ENCODE measurements around the genes BLVRA and POLD2.

DNA sequence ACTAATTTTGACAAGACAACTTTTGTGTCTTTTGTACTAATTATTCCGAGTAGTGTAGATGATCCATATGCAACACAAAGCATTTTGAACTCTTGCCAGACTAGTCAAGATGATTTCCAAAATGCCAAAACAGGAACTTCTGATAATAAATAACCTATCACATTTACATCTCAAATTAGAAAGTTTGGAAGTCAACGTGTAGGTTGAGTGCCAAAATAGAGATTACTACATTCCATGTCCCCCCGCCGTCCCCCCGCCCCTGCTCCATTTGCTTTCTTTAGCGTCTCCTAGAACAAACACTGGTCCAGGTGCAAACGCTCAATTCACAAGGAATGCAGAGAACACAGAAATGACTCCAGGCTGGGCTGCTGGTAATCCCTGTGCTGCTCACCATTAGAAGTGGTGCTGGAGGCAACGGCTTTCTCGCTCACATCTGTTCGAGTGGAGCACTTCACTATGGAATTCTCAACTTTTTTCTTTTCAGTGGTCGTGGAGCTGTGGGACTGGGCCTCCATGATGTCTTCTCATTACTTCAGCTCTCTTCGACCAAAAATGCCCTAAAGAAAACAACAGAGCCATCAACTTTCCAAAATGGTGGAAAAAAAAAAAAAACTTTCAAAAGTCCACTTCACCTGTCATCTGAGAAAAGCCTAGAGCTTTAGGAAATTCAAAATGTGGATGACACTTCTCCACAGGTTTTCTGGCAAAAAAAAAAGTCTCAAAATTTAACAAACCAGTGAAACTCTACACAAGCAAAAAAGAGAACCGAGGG lies 14.1 kb downstream of the GLI3 start:
- PRO-cap = no peak

GRCh38 chr7:42913409-42914025 lies 1.6 kb upstream of the C7orf25 start:
- PRO-cap = no peak

GRCh38 chr7:43639520-43640694 lies 57.0 kb downstream of the STK17A start:
- PRO-cap = no peak

DNA sequence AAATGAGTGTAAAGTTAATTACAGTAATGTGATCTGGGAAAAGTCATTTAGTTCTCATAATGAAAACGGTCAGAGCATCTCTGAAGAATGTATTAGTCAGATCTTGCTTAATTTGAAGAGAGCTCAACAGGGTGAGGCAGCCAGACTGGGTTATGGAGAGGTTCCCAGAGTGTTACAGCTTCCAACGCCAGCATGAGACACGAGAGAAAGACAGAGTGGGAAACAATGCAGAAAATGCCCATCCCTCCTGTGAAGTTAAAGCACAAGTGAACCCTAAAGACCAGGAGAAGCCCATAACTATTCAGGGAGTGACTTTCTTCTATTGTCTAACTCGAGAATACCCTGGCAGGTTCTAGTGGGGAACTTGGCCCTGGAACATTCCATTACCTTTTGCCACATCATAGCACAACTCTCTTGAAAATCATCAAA lies 65.3 kb downstream of the STK17A start:
- PRO-cap = unidirectional peak, plus-strand start at position 110 of the sequence

GRCh38 chr7:43648642-43649161 lies 65.8 kb downstream of the STK17A start:
- PRO-cap = no peak

GRCh38 chr7:43650361-43651000 lies 67.6 kb downstream of the STK17A start:
- PRO-cap = no peak

GRCh38 chr7:43663095-43663664 lies 66.1 kb downstream of the COA1 start:
- PRO-cap = no peak

DNA sequence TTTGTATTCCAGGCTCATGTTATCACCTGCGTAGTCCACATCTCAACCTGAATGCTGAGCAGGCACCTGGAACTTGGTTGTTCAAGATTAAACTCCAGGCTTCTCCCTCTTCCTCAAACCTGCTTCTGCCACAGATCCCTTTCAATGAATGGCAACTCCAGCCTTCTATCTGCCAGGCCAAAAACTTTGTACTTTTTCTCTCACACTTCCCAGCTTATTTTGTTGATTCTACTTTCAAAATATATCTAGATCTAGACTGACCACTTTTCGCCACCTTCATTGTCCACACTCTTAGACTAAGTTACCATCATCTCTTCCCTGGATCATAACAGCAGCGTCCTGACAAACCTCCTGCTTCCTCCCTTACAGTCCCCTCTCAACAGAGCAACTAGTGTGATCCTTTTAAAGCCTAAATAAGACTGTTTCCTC lies 34.5 kb downstream of the COA1 start:
- PRO-cap = no peak

- PRO-cap = bidirectional peak, plus-strand start at chr7:43758459, minus-strand start at chr7:43758440; bidirectional peak, plus-strand start at chr7:43758687, minus-strand start at chr7:43758569
These were observed at the start of gene BLVRA for GRCh38 chr7:43757927-43758968. TSS of gene BLVRA (plus strand) at chr7:43758680.

- PRO-cap = no peak
These were observed 20.1 kb downstream of the BLVRA start for GRCh38 chr7:43778448-43779019.

DNA sequence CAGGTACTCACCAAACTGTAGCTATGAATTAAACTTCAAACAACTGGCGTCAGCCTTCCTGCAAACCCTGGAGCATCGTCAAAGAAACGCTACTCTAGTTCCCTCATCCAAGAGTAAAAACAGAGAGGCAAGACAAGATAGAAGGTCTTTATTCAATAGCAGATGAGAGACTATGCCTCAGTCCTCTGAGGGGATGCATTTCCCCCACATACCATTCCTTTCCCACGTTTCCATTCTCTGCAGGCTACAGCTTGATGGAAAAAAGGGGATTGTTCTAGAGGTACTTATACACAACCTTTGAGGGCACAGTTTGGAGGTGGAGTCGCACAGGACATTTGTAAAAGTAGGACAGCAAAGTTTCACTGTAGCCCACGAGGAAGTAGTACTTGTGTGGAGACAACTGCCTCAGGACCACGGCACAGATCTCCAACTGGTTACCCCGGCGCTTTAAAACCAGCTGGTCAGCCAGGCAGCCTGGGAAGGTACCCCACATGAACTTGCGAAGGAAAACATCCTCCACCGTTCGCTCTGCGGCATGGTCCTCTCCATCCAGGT lies 2.8 kb downstream of the MRPS24 start:
- PRO-cap = no peak

GRCh38 chr7:43869829-43870192 lies 494 bp upstream of the MRPS24 start:
- PRO-cap = no peak

- PRO-cap = no peak
These were observed 2.3 kb upstream of the PGAM2 start for GRCh38 chr7:44067402-44068339.

DNA sequence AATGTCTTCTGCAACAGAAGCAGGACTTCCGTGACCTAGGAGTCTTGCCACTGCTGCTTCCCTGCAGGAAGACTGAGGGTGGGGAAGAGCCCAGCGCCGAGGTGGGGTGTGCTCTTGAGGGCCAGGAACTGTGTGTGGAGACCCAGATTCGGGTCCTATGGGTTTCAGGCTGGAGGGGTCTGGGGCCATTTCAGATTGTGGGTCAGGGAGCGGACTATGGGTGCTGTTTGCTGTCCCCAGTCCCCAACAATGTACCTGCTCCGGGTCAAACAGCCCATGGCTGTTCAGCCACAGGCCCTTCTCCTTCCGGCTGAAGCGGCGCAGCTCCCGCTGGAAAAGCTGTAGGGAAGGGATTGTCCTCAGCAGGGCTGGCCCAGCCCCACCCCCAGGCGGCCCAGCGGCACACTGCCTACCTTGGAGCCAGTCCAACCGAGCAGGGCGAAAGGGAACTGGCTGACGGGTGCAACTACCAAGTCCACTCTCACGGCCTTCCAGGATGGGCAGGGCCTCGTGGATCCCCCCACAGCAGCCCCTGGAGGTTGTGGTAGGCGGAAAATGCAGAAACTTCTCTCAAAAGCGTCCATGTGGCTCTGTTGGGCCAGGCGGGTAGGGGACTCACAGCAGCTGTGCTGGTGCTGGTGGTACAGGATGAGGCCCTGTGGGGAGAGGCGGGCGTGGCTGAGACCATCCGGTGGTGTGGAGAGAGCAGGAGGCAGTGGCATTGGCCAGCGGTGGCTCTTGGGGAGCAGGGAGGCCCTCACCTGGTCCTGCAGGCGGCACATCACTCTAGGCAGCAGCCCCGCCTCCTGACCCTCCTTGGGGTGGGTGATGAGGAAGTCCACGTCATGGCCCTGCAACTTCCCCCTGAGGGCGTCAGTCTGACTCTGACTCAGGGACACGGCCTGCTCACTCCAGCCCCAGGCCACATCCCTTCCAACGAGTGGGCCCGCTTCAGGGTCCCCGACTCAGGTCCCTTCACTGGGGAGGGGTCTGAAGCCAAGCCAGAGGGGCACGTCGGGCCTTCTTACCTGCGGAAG lies 8.3 kb upstream of the PGAM2 start:
- PRO-cap = bidirectional peak, plus-strand start at position 876 of the sequence, minus-strand start at position 788 of the sequence

DNA sequence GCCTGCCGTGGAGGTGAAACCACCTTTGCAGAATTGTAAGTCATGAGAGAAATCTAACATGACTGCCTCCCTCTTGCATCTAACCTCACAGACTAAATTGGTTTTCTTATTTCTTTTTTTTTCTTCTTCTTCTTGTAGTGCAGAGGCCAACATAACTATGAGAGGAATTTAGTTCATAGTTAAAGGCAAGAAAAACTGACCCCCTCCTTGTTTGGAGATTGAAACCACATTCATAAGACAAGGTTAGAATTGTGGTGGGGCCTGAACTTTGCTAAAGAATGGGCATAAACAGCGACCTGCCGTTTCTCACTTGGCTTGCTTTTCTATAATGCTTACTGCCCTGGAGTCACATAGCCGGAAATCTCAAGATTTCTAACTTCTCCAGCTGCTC lies 2.3 kb upstream of the POLM start:
- PRO-cap = no peak

DNA sequence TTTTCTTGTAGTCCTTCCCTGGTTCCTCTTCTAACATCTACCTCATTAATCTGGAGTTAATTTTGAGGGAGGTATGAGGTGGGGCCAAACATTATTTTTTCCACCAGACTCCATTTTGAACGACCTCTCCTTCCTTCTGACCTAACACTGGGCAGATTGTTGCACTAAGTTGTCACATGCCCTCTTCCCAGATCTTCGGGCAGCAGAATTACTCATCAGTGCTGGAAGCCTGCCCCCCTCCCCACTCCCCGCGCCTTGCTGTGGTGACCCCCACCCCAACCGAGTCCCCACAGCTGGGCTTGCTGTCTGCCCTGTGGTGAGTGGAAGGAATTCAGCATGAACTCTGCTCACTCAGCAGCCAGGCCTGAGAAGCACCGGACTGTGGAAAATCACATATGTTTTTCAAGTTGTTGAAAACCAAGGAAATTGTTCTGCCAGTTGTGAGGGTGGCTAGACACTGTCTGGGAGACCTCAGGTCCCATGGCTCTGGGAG lies 3.7 kb upstream of the AEBP1 start:
- PRO-cap = bidirectional peak, plus-strand start at position 292 of the sequence, minus-strand start at position 138 of the sequence

DNA sequence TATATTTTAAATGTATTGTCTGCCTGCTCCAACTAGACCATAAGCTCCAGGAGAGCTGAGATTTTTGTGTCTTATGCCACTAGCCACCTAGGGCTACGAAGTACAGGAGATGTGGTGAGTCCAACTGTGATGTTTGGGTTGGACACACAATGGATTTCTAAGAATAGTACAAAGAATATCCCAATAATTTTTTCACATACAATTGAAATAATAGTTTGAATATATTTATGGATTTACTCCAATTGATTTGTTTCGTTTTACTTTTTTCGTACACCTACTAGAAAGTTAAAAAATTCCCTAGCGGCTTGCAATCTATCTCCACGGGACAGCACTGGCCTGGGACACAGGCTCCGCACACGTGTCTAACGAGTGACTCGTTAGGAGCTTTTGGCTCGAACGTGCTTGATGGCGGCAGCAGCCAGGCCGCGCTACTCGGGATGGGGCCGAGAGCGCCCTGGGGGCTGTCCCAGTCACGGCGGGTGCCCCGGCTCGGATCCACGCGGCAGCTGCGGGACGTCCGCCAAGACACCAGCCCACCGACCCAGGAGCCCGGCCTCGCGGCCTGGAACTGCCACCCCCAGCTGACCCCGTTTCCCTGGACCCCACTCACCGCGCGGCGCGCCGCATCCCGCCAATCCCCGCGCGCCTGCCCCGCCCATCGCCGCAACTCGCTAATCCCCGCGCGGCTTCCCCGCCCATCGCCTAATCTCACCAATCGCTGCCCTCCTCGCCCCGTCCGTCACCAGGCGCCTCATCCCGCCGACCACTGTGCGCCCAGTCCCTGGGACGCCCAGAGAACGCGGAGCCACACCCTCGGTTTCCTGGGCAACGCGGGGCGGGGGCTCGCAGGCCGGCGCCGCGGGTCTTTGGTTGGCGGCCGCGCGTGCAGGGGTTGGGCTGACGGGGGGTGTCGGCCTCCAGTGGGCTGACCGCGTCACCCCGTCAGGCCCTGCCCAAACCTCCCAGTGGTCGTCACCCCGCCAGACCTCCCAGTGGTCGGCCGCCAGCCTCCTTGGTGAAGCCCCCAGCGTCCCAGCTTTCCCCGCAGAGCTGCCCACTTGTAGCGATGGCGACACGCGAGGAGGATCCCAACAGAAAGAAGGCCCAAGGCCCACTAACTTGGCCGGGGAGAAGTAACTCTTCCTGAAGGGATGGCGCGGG lies at the start of gene POLD2:
TSS of gene POLD2 (minus strand) at position 648 of the 1,161 bp plus-strand sequence.
- PRO-cap = bidirectional peak, plus-strand start at position 869 of the sequence, minus-strand start at position 648 of the sequence

- PRO-cap = no peak
These were observed 17.4 kb downstream of the YKT6 start for GRCh38 chr7:44218107-44218714.

GRCh38 chr7:44568851-44570269 lies 4.3 kb downstream of the DDX56 start:
- PRO-cap = no peak

DNA sequence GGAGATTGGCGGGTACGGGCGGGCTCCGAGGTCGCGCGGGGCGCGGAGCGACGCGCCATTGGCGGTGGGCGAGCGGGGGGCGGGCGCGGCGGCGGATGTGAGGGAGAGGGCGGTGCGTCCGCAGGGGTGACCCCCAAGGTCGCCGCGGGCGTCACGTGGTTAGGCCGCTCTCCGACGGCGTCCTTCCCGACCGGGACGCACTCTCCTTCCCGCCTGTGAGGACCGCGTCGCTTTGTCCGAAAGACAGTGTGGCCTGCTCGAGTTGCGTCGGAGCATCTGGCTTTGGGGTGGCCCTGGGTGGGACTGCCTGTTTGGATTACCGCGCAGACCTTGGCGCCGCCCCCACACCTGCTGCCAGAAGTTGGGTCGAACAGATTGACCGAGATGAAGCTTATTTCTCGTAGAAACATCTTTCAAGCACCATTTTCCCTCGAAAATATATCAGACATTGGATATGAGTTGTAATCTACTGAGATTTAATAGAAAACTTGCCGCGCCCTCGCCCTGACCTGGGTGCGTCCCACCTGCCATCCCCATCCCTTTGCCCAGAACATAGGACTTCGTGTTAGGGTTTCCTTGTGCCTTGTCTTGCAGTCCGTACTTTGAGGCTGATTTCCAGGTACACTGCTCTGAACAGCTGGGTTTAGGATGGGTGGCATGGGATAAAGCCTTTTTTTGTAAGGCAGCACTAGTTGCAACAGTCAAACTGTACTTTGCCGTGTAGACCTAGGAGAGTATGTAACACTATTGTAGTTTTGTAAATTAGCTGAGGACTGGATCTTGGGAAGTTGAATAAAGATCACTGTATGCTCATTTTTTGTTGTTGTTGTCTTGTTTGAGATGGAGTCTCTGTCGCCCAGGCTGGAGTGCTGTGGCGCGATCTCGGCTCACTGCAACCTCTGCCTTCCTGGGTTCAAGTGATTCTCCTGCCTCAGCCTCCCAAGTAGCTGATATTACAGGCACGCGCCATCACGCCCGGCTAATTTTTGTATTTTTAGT lies 758 bp downstream of the OGDH start:
- PRO-cap = bidirectional peak, plus-strand start at position 167 of the sequence, minus-strand start outside the sequence